A172 (cell line): ENCODE results near the gene LIPG.

GRCh38 chr18:49499010-49499636 is 6.9 kb upstream of the RPL17 start:
- RAMPAGE, long total RNA = no peak

GRCh38 chr18:49561254-49562384 is at the start of gene LIPG:
TSS of gene LIPG (plus strand) at chr18:49562057.
- RAMPAGE, long total RNA = start-site peak on the plus strand at chr18:49562038-49562060, 7 and 15 reads in 2 replicates

DNA sequence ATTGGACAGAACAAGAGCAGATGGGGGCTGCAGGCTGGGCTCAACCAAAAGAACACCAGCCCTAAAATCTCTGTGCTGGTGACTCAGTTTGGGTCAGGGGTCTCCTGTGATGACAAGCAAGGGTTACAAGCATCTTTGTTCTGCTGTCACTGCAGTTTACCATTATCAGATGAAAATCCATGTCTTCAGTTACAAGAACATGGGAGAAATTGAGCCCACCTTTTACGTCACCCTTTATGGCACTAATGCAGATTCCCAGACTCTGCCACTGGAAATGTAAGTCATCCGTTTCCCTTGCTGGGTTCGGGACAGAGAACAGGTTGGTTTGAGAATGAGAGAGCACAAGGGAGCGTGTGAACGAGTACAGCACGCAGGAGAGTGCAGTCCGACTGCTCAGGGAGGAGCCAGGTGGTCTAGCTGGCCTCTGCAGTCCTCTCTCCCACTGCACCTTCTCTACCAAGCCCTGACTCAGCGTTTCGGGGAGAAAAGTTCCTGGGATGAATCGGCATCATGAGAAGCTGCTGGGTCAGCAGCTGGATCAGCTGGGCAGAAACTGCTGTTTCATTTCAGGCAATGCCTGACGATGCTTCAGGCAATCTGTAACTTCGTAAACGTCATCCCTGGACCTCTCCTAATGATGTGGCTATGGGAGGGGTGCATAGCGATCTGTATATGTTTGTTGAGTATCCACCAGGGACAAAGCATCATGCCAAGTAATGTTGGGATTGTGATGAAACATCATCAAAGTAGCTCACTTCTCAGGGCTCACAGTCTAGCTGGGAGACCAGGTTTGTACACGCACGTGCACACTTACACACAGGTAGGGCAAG is 20.6 kb downstream of the LIPG start:
- RAMPAGE, long total RNA = no peak

- RAMPAGE, long total RNA = no peak
Observed at GRCh38 chr18:49612975-49613414, 51.1 kb downstream of the LIPG start.

- RAMPAGE, long total RNA = no peak
Observed at GRCh38 chr18:50114976-50115497, 79.9 kb downstream of the MYO5B start.

GRCh38 chr18:50375445-50376093 is 723 bp downstream of the SKA1 start:
- RAMPAGE, long total RNA = no peak

GRCh38 chr18:50401966-50402524 is 27.2 kb downstream of the SKA1 start:
- RAMPAGE, long total RNA = no peak

- RAMPAGE, long total RNA = no peak
Observed at GRCh38 chr18:50425118-50425761, 50.4 kb downstream of the SKA1 start.

DNA sequence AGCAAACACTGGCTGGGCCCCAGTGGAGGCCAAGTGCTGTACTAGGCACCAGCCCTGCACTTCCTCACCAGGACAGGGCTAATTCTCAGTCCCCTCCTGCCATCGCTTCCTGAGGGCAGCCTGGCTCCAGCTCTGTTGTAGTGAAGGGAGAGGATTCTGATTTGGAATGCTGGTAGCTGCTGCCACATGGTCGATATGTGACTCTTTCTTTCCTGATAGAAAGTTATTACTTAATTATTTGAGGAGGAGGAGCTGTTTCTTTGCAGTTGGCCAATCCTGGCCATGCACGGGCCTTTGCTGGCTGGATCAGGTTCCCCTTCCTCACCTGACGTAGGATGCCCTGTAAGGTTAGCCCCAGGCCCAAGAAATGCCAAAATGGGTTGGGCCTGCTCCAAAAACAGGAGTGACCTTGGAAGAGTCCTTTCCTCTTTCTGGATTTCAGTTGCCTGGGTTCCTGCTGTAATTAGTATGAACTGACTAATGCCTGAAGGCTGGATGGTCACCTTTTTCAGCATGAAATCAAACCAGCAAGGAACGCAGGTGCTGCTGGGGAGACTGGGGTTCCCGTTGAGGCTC is 90.8 kb downstream of the MAPK4 start:
- RAMPAGE, long total RNA = no peak

GRCh38 chr18:50656894-50657580 is 97.2 kb downstream of the MAPK4 start:
- RAMPAGE, long total RNA = no peak

DNA sequence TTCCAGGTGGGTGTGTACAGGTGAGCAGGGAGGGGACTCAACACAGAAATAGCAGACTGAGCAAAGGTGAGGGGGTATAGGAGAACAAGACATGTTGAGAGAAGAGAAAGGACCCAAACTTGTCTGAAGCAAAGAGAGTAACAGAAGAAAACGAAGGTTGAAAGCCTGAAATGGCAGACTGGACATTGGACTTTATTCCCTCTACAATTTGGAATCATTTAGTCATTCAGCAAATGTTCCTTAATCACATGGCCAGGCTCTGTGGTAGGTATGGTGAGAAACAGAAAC is 23.3 kb downstream of the MRO start:
- RAMPAGE, long total RNA = no peak

DNA sequence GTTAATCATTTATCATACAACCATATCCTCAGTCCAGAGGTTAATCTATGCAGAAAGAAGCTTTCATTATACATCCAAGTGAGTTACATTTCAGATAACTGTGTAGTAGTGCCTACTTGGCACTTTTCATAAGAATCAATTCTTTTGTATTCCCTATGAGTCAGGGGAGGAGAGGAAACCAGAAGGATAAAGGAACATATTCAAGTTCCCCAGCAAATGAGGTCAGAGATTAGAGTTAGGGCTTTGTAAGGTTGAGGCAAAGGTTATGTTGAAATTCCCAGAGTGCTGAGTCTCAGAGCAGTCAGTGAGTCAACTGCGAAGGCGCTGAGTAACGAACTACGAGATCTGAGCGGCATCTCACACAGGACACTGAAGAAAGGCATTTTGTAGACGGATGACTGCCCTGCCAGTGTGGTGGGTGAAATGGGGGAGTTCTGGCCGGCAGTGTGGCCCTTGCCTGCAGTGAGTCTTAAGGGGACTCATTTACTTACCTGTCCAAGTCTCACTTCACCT is 25.0 kb upstream of the ME2 start:
- RAMPAGE, long total RNA = no peak

DNA sequence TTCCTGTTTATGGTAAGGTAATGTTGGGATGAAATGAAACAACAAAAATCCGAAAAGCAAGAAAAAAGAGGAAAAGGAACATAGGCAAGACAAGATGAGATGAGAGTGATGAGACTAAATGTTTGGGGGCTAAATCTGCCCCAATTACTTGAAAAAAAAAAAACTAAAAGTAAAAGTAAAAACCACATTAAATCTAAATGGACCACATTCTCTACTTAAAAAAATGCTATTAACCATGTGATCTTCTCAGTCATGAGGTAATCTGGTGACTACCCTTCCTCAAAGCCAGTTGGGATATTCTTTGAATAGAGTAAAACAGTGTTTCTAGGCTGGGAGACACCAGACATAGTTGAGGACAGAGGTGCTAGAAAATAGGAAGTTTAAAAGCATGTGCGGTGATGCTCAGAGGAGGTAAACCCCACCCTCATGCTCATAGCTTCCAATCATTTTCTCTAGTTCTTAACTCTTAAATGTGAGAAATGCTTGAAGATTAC is 30.8 kb upstream of the ELAC1 start:
- RAMPAGE, long total RNA = no peak

- RAMPAGE, long total RNA = no peak
Observed at GRCh38 chr18:51054423-51055026, 24.5 kb downstream of the SMAD4 start.

DNA sequence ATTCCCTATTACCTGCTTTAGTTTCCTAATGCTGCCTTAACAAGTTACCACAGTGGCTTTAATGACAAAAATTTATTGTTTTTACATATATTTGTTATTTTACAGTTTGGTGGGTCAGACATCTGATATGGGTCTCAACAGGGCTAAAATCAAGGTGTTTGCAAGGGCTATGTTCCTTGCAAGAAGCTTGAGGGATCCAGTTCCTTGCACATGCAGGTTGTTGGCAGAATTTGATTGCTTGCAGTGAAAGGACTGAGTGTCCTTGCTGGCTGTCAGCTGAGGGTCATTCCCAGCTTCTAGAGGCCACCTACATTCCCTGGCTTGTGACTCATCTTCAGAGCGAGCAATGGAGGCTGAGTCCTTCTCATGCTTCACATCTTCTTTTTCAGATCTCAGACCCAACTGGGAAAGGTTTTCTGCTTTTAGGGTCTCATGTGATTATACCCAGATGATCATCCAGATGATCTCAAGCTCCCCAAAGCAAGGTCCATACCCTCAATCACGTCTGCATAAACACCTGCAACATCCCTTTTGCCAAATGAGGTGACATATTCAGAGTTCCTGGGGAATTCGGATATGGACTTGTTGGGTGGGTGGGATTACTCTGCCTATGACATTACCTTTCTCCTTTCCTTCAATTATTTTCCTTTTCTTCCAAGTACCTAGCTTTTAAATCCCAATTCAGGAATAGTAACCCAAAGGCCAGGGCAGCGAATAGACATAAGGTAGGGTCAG is 12.3 kb downstream of the MEX3C start:
- RAMPAGE, long total RNA = no peak

DNA sequence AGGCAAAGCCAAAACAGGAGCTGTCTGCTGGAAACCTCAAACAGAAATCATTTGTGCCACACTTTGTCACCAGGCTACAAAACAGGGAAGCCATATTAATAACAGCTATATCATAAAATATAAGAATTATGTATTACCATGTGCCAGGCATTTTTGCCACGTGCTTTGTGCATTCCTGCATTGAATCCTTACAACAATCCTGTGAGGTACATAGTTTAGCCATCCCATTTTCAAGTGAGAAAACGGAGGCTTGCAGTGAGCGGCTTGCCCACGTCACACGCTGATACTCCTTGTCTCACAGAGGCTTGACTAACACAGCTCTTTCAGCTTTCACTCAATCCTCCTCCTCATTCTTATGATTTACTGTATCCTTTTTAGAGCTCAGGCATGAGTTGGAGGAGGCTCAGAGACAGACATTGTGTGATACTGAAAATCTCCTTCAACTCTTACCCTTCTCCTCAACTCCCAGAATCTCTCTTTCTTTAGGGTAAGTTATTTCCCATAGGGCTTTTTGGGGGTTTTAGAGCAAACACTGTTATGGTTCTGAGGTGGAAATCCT is 148.5 kb upstream of the MEX3C start:
- RAMPAGE, long total RNA = no peak

DNA sequence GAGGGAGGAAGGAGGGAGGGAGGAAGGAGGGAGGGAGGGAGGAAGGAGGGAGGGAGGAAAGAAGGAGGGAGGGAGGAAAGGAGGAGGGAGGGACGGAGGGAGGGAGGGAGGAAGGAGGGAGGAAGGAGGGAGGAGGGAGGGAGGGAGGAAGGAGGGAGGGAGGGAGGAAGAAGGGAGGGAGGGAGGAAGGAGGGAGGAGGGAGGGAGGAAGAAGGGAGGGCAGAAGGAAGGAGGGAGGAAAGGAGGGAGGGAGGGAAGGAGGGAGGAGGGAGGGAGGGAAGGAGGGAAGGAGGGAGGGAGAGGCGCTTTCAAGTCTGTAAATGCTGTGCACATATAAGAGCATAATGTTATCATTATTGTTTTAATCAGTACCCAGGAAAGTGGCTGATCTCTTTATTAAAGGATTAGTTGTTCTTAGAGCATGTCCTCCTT is 363.2 kb downstream of the MBD2 start:
- RAMPAGE, long total RNA = no peak

- RAMPAGE, long total RNA = no peak
Observed at GRCh38 chr18:54164475-54164851, 60.0 kb downstream of the MBD2 start.

GRCh38 chr18:54223478-54223830 is 1.0 kb downstream of the MBD2 start:
- RAMPAGE, long total RNA = no peak

- RAMPAGE, long total RNA = no peak
Observed at GRCh38 chr18:54269669-54270655, 645 bp downstream of the POLI start.